Skin of body (tissue), 2 donors: ENCODE results near the genes MSGN1 and PUM2.

GRCh38 chr2:17759662-17760115, 5.8 kb downstream of the GEN1 start:
- RAMPAGE, long total RNA, result no peak

- RAMPAGE, long total RNA, result no peak
These were observed 12.0 kb upstream of the MSGN1 start for GRCh38 chr2:17804138-17804807.

DNA sequence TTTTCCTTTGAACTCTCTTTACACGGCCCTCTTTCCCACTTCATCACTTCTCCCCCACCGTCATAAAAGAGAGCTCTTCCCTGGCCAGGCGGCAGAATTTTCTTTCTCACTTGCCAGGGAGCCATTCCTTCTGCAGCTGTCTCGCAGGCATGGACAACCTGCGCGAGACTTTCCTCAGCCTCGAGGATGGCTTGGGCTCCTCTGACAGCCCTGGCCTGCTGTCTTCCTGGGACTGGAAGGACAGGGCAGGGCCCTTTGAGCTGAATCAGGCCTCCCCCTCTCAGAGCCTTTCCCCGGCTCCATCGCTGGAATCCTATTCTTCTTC, at the start of gene MSGN1:
Gene MSGN1 (plus strand): TSS at position 91 of the 325 bp plus-strand sequence.
- RAMPAGE, long total RNA, result no peak

- RAMPAGE, long total RNA, result no peak
These were observed 372.6 kb upstream of the NT5C1B start for GRCh38 chr2:18961884-18962364.

DNA sequence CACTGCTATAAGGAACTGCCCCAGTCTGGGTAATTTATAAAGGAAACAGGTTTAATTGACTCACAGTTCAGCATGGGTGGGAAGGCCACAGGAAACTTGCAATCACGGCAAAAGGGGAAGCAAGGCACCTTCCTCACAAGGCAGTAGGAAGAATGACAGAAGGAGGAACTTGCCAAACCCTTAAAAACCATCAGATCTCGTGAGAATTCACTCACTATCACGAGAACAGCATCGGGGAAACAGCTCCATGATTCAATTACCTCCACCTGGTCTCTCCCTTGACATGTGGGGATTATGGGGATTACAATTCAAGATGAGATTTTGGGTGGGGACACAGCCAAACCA, 9.8 kb downstream of the TTC32 start:
- RAMPAGE, long total RNA, result no peak

DNA sequence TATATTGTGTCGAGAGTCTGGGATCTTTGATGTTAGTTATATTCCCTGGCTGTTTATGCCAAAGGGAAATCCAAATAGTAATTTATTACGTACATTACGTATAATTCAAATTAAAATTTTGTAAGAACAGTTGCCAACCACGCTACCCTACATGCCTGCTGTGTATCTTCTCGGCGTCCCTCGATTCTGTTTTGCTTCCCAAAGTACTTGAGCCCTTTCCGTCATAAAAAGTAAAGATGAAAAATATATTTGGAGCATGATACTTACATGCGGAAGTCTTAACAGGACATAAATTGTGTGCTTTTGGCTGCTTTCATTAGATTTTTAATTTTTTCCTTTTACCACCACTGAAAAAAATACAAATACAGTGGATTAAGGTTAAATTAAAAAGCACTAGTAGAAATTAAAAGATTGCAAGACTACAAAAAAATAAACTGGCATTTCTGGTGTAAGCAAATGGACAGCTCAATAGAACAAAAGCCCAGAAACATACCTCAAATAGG, 701 bp upstream of the TTC32 start:
- RAMPAGE, long total RNA, result no peak

DNA sequence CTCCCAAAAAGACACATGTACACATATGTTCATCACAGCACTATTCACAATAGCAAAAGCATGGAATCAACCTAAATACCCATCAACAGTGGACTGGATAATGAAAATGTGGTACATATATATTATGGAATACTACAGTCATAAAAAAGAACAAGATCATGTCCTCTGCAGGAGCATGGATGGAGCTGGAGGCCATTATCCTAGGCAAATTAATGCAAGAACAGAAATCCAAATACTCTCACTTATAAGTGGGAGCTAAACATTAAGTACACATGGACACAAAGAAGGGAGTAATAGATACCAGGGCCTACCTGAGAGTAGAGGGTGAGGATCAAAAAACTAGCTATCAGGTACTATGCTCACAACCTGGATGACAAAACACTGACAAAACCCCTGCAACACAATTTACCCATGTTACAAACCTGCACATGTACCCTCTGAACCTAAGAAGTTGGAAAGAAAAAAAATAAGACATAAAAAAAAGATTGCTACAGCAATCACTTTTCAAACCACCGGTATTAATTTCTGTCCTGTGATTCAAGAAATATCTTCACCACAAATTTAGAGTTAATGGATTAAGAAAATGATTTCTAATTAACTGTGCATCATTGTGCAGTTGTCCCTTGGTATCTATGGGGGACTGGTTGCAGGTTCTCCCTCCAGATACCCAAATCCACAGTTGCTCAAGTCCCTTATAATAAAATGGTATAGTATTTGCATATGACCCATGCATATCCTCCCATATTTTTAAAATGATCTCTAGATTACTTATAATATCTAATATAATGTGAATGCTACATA, 19.3 kb upstream of the MATN3 start:
- RAMPAGE, long total RNA, result no peak

GRCh38 chr2:20129057-20130030, 77.9 kb upstream of the LAPTM4A start:
- RAMPAGE, long total RNA, result no peak

GRCh38 chr2:20168352-20168642, 56.6 kb downstream of the SDC1 start:
- RAMPAGE, long total RNA, result no peak

DNA sequence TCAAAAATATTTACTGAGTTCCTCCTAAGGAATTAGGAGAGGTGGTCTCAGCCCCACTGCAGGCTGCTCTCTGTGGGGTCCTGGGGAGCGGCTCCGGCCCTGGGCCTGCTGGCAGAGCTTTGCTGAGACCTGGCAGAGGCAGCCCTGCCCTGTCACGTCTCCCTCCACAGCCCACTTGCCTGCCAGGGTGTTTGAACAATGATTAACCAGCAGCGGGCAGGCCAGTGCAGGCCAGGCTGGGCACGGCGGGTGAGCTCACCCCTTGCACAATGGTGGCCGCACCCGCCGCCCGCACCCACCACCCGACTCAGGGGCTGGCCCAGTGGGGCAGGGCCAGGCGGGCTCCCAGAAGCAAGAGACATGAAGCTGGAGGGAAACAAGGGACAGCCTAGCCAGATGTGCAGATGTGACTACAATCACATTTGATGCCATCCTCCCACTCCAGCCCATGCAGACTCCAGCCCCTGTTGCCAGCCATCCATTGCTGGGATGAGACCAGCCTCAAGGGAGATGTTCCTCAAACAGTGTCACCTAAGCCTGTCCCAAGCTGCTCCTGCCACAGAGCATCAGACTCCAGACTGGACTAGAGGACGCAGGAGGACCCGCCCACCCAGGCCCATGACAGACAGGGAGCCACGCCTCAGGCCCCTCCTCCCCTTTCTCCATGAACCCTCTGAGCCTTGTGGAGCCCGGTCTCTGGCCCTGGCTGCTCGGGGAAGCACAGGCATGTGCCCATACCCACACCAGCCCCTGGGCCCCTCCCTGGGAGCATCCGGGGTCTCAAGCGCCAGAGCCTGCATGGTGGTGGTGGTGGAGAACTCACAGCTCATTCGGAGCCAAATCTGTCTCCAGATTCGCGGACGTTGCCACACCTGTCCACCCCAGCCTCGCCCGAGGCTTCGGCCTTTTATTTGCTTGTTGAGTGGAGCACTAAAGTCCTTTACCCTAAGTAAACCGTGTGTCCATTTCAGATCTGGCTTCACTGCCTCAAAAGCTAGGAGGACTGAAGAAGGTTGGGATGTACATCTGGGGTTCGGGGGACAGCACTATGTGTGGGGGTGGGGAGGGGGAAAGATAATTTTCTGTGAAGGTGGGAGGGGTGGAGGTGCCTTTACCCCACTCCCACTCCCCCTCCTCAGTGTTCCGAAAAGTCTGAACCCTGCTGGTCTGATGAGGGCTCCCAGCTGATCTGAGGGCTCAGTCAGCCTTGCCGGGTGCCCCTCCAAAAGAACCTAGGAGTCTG, 44.9 kb downstream of the SDC1 start:
- RAMPAGE, long total RNA, result no peak

DNA sequence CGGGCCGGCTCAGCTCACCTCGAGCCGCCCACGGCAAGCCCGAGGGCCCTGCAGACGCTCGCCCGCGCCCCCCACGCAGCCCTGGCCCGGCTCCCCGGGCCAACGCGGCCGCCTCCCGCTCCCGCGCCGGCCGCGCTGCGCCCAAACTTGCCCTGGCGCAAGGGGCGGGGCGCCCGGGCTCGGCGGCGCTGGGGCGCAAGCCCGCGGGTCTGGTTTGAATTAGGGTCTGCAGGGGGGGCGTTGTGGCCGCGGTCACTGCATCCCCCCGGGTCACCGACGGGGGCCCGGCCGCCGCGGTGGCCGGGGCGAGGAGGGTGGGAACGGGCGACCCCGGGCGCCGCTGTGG, 784 bp downstream of the SDC1 start:
- RAMPAGE, long total RNA, result no peak

- RAMPAGE, long total RNA, result no peak
These were observed 22.8 kb upstream of the SDC1 start for GRCh38 chr2:20247693-20248207.

- RAMPAGE, long total RNA, result no peak
These were observed at the start of gene PUM2 for GRCh38 chr2:20350480-20351220. TSS of gene PUM2 (minus strand) at chr2:20350844.

- RAMPAGE, long total RNA, result no peak
These were observed 28.3 kb upstream of the PUM2 start for GRCh38 chr2:20378757-20379482.

- RAMPAGE, long total RNA, result no peak
These were observed 18.6 kb upstream of the RHOB start for GRCh38 chr2:20428289-20428743.

DNA sequence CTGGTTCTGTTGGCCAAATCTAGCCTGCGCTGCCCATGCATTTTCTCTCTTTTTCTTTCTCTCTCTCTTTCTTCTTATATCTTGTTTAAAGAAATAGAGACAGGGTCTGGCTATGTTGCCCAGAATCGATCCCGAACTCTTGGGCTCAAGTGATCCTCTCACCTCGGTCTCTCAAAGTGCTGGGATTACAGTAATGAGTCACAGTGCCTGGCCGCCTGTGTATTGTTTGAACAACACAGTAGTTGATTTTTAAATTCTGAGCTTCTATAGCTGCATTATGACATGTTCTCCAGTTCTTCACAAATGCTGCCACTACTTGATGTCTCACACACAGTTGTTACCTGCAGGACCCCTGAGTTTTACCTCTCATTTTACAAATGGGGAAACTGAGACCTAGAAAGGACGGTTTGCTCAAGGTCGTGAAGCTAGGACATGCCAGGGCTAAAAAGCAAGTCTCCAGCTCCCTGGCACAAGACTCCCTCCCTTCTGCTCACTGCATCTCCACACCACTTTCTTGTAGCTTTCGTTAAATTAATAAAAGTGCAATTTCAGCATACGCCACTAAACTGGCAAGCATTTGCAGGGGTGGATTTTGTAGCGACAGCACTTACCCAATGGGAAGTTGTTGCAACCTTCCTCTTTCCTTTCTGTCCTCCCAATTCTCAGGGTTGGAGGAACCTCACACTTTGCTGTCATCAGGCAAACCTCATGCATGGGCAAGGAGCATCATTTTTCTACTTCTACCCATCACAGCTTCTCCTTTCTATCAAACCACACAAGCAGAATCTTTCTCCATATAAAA, 7.6 kb upstream of the RHOB start:
- RAMPAGE, long total RNA, result no peak

GRCh38 chr2:20474813-20475714, 28.2 kb downstream of the RHOB start:
- RAMPAGE, long total RNA, result no peak

DNA sequence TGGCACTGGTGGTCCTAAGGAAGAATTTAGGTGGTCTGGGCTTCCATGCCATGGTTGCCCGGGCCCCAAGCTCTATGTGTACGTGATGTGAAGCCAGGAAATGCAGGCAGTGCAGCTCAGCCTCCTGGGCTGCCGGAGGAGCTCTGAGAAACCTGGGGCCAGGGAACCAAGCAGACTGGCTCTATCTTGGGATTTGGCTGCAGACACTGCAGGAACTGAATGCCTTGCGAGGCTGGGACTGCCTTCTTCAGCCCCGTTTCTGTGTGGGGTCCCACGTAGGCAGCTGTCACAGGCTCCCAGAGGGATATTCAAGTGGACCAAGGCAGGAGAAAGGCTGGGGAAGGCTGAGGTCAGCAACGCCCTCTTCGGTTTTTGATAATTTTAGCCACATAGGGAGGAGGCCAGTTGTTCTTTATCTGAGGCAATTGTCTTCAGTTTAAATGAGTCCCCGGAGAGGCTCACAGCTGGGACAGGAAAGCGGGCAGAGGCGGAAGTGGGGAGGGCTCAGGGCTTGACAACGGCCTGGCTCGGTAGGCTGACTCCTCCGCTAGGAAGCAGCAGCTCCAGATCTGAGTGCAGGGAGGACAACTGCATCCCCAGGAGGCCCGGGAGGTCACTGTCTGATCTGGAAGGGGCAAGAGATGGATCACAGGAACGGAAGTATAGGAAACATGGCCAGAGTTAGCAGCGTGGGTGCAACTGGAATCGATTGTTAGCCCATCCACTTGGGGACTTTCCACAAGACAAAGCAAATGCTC, 77.8 kb downstream of the RHOB start:
- RAMPAGE, long total RNA, result no peak

DNA sequence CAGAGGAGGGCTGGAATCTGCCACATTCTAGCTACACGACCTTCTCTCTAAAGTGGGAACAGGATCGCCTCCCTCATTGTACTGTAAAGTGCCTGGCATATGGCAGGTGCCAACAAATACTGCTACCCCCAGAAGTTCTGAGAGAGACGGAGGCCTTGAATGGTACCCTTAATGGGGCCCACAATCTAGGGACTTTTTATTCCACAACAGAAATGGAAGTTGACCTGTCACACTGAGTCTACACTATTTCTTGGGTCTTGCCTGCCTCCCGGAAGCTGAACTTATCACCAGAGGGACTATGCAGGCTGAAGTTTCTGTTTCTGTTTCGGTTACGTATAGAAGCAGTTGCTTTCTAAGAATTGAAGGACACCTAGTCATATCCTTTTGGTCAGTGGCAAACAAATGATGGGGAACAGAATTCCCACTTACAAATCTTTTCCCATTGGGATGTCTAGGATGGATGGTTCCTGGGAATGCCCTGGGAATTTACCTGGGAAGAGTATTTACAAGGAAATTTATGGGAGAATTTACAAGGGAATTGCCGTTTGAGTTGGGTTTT, 74.3 kb downstream of the HS1BP3 start:
- RAMPAGE, long total RNA, result no peak

- RAMPAGE, long total RNA, result no peak
These were observed 33.8 kb downstream of the HS1BP3 start for GRCh38 chr2:20616822-20617843.